ENCODE measurements around the gene PDLIM3.

DNA sequence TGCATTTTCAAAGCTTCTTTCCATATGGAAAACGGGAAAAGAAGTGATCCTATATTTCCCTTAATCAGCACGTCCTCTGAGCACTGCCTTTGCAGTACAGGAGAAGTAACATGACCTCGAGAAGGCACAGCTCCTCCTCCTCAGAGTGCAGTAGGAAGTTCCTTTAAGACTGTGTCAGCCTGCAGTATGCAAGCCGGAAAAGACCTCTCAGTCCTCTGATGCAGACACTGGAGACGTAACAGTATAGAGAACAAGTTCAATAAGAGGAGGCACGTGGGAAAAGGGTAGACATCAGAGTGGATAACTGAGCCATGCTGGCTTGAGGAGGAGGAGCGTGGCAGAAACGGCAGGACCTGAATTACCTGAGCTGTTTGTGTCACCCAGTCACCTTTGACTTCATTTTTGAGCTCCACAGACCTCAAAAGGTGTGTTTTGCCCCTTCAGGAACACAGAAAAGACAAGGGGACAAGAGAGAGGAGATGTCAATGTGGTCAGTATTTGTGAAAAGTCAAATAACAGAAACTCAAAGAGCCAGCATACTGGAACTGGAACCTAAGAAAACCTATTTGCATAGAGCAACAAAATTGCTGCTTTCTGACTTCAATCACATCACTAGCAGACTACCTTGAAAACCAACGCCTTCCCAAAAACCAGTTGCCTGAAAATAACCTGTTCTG, 20.8 kb downstream of the IRF2 start:
- RRBS: no CpG with 5 or more reads among the region's 9 CpGs

DNA sequence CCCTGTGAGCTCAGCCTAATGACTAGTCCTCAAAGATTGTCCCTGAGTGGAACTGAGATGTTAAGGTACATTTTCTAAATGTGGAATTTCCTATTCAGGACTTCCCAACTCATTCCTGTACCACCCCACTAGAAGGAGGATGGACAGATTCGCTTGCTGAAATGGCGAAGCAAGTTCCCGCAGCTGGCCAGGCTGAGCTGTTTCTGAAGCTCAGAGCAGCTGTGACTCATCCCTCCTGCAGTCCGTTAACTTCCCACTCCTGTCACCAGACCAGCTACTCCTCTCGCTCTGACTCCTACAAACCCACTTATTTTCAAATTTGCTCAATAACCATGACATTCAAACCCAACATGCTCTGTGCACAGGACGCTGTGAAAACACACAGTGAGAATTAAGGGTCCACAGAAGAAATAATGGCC, 39.9 kb upstream of the IRF2 start:
- RRBS: no CpG with 5 or more reads among the region's 6 CpGs

DNA sequence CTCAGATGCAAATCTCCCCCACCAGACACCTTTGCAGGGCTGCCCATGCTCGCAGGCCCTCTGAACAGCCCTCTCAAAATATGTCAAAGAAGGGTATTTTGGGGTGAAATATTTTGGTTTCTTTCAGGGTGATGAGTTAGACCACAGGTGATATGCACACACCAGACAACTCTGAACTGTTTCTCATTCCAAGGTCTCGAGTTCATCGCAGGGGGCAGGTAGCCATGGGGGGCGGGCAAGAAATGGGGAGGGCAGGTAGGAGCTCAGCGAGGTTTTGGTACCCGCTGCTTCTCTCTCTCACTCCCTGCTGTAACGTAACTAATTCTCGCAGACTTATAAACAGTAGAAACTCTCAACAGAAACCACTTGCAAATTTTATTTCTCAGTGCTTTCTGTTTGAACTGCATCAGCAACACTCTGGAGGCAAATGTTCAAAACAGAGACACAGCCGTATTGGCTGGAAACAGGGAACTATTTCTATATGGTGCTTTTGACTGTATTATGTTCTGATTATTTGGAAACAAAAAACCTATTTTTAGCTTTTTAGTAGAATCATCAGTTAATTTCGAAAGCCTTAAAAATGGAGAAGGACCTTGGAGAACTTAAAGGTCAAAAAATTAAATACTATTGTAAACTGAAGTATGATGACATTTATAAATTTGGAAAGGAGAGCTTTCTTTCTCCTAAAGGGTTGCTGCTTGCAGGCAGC, 32.1 kb downstream of the CASP3 start:
- RRBS: no CpG with 5 or more reads among the region's 10 CpGs

GRCh38 chr4:184625418-184626232, 23.6 kb downstream of the CASP3 start:
- RRBS: no CpG with 5 or more reads among the region's 9 CpGs

DNA sequence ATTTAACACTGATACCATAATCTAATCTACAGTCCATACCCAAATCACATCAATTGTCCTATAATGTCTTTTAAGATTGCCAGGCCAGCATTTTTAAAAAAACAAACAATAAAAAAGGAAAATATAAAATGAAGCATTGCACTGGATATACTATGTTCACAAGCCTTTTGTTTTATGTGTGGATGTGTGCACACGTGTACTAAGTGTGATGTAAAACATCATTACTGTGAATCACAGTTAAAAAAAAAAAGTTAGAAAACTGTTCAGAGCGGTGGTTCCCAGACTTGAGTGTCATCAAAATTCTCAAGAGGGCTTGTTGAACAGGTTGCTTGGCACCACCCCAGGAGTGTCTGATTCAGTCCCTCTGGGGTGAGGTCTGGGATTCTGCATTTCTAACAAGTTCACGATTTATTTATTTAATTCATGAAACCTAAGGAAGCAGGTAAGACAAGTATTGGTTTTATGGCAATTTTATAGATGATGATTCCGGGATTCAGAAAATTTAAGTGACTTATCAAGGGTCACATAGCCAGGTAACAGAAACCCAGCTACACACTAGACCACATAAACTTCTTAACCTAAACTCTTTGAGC, 1.8 kb downstream of the CENPU start:
- RRBS: no CpG with 5 or more reads among the region's 4 CpGs

GRCh38 chr4:184805995-184806677, 19.6 kb downstream of the ACSL1 start:
- RRBS: no CpG with 5 or more reads among the region's 6 CpGs

GRCh38 chr4:184807159-184808172, 18.3 kb downstream of the ACSL1 start:
- RRBS: no CpG with 5 or more reads among the region's 7 CpGs

- RRBS: no CpG with 5 or more reads among the region's 17 CpGs
Measured at GRCh38 chr4:184814596-184815967, 10.7 kb downstream of the ACSL1 start.

- RRBS: no CpG with 5 or more reads among the region's 9 CpGs
Measured at GRCh38 chr4:184824016-184824516, 1.7 kb downstream of the ACSL1 start.

DNA sequence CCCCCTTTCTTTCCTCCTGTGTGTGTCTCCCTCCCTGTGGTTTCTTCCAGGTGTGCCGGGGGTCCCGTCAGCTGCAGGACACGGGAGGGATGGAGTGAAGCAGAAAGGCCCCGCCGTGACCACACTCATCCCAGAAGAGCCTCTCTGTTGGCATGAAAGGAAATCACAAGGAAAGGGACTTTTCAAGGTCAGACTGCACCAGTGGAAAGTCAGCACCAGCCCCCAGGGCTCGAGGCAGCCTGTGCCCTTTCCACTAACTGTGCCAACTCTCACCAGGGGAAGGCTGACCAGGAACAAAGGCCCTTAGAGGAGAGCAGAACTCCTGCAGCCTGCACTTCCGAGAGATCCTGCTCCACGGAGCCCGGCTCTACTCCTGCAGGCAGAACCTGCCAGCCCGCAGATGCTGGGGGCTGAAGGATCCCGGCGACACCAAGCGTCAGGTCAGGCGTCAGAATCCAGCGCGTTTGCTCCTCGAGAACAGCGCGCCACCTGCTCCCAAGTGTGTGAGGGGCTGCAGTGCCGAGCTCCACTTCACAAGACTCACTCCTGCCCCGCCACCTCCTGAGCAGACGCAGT, 13.8 kb upstream of the HELT start:
- RRBS: 5% methylated on average over 3 of the region's 22 CpGs

- RRBS: no CpG with 5 or more reads among the region's 2 CpGs
Measured at GRCh38 chr4:185108020-185108457, 35.0 kb upstream of the SLC25A4 start.

- RRBS: no CpG with 5 or more reads among the region's 11 CpGs
Measured at GRCh38 chr4:185202295-185202849, 1.4 kb downstream of the CFAP97 start.

DNA sequence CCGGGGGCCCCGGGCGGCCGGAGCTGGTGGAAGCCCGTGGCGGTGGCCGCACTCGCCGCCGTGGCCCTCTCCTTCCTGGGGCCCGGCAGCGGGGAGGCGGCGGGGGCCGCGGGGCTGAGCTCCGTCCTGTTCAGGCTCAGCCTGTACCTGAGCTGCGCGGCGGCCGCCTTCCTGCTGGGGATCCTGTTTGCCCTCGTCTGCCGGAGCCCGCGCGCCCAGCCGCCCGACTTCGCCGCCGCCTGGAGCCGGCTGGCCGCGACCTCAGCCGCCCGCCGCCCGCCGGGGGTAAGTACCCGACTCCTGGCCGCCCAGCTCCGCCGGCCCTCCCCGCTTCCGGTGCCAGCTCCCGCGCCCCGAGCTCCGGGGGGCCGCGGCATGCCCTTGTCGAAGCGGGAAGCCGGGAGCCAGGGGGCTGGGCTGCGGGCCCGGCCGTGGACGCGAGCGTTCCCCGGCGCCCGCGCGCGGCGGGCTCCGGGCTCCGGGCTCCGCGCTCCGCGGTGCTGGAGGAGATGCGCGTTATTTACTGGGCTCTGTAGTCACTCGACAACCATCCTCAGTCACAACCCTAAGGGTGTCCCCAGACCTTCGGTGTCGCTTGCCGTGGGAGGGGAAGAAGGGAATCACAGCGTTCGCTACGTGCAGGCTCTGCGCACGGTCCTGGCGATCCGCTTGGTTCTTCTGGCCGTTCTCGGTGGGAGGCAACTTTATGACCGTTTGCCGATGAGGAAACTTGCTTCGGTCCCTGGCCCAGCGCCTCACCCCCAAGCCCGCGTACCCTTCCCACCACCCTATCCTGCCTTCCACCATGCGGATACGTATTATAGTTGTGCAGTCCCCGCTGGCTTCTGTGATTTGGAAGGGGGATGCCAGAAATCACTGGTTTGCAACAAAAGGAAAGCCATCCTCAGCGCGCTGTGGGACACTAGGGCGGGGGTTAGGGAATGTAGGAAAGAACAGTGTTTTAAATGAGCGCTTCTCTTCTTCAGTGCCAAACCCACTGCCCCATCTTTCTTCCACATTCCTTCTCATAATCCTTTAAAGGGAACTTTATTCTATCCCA, 903 bp downstream of the SNX25 start:
- RRBS: 8% methylated on average over 6 of the region's 101 CpGs

GRCh38 chr4:185411584-185412094, 14.1 kb downstream of the UFSP2 start:
- RRBS: no CpG with 5 or more reads among the region's 5 CpGs

DNA sequence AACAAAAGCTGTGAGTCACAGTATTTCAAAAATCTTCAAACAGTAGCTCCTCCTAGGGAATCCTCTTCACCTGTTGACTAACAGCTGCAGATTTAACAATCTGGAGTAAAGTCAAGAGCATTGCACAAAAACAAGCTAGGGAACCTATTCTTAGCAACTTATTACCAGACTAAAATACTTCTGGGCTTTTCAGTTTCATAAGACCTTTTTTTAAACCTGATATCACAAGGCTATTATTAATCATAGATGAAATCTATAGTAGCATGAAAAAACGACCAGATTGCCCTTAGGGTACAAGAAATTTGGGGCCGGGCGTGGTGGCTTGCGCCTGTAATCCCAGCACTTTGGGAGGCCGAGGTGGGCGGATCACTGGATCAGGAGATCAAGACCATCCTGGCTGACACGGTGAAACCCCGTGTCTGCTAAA, 8.2 kb upstream of the CCDC110 start:
- RRBS: no CpG with 5 or more reads among the region's 8 CpGs

DNA sequence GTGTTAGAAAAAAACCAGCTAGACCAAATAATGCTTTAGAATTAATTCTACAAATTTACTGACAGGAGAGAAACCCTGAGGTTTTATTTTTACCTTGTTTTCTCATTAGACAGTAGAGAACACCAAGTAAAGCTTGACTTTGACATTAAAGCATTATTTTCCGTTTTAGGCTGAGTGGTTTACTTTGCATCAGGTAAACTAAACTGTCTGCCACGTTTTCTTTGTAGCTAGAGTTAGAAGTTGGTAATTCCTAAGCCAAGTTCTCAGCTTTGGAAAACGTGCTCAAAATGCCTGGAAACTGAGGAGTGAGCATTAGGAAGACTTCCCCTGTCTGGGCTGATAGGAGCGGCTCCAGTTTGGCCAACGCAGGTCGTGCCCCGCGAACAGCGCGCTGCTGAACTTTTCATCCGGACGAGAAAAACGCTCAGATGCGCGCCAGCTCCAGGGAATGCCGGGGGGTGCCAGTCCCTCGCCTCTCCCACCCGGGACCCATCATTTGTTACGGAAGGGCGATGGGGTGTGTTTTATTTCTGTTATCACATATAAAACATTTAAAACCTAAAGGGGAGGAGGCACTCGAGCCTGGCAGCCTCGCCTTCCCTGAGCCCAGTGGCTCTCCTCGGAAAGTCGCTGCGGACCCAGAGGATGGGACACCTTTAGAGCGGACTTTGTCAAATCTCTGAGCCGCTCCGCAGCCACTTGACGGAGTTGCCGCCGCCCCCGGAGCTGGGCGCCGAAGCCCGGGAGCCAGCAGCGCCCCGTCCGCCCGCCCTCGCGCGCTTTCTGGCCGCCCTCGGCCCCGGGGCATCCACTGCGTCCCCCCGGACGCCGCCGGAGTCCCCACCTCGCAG, 616 bp downstream of the PDLIM3 start:
- RRBS: 2% methylated on average over 18 of the region's 51 CpGs

GRCh38 chr4:185535317-185535947, at the start of gene PDLIM3:
Gene PDLIM3 (minus strand): TSS chr4:185535507.
- RRBS: 2% methylated on average over 29 of the region's 51 CpGs

GRCh38 chr4:185578359-185578785, 43.1 kb upstream of the PDLIM3 start:
- RRBS: no CpG with 5 or more reads among the region's 4 CpGs

- RRBS: no CpG with 5 or more reads among the region's 4 CpGs
Measured at GRCh38 chr4:185719134-185719600, 92.8 kb downstream of the SORBS2 start.

- RRBS: no CpG with 5 or more reads among the region's 8 CpGs
Measured at GRCh38 chr4:185742674-185743148, 69.3 kb downstream of the SORBS2 start.